Jejunum (tissue), 1 donor: ENCODE results near the gene GGT7.

DNA sequence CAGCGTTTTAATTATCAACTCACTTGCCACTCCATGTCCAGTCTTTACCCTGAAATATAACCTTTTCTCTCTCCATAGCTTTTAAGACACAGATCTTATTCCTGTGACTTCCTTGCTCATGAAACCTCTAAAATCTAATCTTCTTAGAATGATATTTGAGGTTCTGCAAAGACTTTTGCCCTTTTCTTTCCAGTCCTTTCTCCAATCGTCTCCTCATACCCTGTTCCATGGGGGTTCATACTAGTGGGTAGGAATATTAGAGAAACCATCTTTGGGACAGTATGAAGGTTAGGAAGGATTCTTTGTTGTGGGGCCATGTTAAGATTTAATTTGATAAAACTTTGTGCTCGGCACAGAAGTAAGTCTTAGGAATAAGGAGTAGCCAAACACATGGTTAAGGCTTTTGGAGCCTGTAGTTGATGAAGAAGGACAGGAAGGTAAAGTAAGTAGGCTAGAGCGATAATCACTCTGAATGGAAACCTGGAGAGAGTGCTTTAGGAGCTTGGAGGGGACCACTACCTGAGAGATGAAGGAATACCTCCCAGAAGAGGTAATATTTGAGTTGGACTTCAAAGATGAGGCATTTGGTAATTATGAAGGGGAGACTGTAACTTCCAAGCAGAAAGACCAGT is 49.8 kb downstream of the RALY start:
- PRO-cap: no peak

DNA sequence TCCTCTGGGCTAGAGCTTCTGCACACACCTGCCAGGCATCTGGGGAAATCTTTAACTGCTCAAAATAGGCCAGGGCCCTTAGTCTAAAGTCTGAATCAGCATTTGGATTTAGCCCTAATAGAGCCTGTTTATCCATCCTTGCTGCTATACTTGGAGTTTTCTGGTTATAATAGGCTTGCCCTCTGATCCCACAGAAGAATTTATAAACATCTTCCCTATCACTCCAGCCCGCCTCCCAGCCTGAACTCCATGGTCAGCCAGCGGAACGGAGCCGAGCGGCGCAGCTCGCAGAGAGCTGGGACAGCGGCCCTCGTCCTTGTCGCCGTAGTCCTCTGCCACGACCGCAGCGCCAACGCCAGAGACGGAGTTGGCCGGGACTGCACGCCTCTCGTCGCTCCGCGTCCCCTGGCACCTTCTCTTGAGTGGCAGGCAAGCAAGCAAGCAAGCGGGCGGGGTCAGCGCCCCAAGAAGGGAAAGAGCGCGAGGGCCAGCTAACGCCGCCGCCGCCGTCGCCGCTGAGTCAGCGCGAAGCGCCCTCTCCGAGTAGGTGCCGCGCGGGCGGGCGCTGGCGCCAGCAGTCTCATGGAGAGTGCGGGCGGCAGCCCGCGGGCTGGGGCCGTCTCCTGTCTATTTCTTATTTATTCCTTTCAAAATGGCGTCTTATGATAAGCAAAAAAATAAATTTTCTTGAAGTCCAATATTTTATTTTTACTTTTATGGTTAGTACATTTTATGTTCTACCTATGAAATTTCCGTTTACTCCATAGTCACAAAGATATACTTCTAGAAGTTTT is 25.3 kb upstream of the ASIP start:
- PRO-cap: bidirectional peak, plus-strand start at position 577 of the sequence, minus-strand start at position 369 of the sequence

GRCh38 chr20:34558088-34558215 is 566 bp upstream of the MAP1LC3A start:
- PRO-cap: no peak

DNA sequence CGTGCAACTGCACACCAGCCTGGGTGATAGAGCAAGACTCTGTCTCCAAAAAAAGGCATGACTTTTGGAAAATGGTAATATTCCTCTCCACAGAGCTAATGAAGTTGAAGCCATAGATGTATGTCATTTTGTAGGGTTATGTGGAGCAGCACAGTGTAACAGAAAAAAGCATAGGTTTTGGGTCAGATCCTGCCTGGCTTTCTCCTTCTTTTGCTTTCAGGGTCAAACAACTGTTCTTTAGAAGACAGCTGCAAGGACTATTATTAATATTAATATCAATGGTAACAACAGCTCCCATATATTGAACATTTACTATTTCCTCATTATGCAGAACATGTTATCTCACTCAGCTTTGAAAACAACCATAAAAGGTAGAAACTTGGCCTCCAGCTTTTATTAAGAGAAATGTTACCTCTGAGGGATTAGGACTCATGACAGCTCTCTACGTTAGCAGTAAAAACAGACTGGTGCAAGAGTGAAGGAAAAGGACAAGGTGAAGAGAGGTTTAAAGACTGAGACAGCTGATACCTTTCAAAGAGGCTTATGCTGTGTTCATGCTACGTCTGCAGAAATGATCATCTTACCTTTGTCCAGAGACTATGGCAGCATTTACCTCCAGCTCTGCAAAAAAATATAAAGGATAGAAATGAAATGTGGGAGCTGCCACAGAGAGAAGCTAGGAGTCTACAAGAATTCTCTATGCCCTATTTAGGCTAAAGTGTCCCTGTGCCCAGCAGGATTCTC is 28.0 kb downstream of the TP53INP2 start:
- PRO-cap: no peak

- PRO-cap: bidirectional peak, plus-strand start at chr20:34872942, minus-strand start at chr20:34872856
Measured at GRCh38 chr20:34872567-34873171, at the start of gene GGT7. Gene GGT7 (minus strand): TSS chr20:34872856.

- PRO-cap: no peak
Measured at GRCh38 chr20:34873981-34874406, 1.3 kb upstream of the GGT7 start.

DNA sequence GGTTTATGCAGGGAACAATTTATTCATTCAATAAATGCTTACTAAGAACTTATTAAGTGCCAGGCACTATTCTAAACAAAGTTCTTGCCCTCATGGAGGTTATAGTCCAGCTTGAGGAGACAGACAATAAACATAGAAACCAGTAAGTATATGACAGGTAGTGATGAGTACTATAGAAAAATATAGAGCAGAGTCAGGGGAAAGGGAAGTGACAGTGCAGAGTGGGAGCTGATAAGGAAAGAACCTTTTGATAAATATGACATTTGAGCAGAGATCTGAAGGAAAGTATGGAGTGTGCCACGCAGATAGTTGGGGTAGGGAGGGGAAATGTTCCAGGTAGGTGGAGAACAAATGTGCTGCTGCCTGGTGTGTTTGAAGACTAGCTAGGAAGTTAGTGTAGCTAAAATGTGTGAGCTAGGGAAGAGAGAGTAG is 12.1 kb downstream of the ACSS2 start:
- PRO-cap: no peak

- PRO-cap: no peak
Measured at GRCh38 chr20:34895804-34896433, 19.5 kb downstream of the ACSS2 start.

DNA sequence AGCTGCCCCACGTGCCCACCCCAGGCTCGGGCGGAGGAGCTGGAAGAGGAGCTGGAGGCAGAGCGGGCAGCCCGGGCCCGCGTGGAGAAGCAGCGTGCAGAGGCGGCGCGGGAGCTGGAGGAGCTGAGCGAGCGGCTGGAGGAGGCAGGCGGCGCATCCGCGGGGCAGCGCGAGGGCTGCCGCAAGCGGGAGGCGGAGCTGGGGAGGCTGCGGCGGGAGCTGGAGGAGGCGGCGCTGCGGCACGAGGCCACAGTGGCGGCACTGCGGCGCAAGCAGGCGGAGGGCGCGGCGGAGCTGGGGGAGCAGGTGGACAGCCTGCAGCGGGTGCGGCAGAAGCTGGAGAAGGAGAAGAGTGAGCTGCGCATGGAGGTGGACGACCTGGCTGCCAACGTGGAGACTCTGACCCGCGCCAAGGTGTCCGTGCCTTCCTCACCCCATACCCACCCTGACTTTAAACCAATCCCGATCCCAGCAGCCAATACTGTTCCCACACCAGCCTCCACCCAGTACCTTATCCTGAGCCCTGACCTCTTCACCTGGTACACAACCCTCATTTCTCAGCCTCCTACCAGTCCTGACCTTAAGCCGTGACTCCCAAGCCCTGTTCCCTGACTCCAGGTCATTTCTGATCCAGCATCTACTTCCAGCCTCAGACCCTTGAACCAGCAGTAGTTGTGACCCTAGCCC is 41.7 kb downstream of the MYH7B start:
- PRO-cap: no peak

- PRO-cap: no peak
Measured at GRCh38 chr20:35134173-35134804, 12.8 kb downstream of the EDEM2 start.

DNA sequence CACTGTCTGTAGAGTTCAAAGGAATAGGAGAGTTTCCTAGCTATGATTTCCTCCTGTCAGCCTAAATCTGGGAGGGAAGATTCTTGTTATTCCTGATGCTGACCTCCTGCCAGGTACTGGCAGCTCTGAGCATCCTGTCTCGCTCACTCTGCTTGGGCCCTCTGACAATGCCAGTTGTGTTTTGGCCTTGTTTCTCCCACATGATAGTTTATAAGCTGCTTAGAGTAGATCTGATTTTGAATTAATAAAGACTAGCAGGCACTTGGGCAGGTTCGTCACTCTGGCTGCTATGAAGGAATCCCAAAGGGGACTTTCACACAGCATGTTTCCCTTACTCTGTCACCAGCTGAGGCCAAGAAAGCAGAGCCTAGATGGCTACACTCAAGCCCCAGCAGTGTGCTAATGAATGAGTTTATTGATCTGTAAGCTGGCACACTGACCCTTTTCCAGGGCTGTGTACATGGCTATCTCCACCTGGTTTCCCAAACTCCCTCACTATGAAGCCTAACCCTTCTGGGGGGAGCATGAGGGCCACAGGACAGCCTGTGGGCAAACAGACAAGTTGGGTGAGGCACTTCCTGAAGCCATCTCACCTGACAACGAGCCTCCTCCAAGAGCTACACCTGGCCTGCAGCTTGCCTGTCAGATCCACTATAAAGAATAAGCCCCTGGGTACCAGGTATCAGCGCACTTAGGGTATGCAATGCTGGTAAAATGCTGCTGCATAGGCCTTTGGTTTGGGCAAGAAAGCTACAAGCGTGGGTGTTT is 52.2 kb downstream of the UQCC1 start:
- PRO-cap: no peak

- PRO-cap: no peak
Measured at GRCh38 chr20:35502919-35503536, 26.4 kb downstream of the C20orf173 start.

DNA sequence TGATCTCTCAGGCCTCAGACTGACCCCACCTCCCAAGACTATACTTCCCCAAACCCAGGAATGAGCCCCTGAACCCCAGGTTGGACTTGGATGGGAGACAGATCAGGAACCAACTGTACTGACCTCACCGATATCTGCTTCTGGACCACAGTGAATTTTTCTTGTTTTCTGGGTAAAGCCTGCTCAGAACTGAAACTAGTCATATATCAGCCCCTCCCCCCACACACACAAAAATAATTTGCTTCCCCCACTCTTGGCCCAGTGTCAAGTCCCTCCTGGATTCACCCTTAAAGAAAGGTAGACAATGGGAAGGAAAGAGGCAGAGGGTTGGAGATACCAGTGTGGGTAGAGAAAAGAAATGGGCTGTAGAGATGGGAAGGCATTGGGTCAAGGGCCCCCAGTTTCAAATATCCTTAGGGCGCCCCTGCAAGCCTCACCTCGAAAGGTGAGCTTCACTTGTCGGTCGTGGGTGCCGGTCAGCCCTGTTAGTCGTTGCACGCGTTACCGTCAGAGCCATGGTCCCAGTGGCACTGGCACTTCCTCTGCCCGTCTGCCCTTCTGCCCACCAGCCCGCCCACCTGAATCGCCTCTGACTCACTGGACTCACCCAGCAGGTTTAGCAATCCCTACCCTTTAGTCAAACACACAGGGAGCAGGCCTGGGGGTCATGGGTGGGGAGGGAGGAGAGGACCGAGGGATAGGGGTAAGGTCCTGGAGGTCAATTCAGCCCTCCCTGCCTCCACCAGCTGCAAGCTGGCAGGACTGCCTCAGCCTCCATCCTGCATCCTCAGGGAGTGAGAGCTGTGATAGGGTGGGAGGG is 8.4 kb upstream of the SPAG4 start:
- PRO-cap: unidirectional peak, minus-strand start at position 142 of the sequence

DNA sequence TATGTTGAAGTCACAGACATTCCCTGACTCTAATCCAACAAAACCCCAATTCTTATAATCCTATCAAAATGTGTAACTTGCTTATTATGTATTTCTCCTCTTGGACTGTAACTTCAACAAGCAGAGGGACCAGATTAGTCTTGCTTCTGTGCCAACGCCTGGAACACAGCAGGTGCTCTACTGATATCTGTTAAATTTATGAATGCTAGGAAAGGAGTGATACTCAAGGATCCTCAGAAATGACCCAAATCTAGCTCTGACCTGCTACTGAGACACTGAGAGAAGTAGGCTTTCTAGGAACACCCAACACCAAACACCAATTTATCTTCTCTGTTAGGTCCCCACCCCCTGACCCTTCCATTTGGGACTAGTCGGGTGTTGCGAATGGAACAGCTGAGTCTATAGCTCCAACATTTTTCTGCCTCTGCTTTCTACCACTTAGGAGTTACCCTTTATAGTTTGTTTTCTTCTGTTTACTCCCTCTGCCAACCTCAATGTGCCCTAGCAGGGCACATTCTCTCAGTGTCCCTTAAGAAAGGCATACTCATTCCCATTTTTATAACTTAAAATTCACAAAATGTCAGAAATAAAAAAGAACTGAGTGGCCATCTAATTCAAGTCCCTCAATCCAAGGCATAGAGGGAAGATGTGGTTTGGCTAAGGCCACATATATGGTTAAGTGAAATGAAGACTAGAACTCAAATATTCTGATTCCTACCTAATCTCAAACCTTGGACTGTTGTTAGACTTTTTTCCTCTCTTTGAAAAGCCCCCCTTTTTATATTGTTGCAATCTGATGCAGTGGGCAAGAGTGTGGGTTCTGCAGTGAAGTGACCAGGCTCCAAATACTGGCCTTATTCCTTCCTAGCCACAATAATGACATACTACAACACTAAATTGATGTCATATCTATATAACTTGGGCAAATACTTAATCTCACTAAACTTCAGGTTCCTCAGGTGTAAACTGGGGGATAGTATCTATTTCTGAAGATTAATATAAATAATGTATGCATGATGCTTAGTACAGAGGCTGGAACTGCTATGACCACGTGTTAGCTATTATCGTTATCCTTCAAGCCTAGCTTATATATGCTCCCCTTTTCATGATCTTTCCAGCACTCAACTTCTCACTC is 23.8 kb downstream of the CPNE1 start:
- PRO-cap: no peak

GRCh38 chr20:35699711-35700297 is 599 bp downstream of the ROMO1 start:
- PRO-cap: unidirectional peak, minus-strand start at chr20:35699756

DNA sequence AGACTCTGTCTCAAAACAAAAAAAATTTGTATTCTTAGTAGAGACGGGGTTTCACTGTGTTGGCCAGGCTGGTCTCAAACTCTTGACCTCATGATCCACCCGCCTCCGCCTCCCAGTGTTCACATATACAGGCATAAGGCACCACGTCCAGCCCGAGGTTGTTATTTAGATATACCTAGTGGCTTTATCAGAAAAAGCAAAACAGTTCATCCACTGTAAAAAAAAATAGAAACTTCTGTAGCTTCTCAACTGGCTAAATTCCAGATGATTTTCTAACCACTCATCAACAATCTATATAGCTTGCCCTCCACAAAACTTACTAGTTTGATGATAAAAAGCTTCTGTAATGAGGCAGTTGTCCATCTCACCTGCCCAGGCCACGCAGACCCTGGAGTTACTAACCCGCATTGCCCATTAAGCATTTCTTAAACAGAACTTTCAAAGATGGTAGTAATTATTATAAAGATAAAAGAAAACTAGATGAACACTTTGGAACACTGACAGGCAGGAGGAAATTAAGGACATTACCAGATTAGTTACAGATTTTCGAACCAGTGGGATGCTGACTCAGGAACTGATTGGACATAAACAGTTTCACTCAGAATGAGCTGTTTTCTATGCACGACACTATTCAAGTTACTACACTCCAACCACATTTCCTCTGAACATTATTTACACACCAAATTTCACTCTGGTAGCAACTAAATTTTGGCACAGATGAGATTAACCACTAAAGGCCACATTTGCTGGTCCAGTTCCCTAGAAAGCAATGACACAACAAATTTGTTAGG is 2.7 kb downstream of the ROMO1 start:
- PRO-cap: no peak

DNA sequence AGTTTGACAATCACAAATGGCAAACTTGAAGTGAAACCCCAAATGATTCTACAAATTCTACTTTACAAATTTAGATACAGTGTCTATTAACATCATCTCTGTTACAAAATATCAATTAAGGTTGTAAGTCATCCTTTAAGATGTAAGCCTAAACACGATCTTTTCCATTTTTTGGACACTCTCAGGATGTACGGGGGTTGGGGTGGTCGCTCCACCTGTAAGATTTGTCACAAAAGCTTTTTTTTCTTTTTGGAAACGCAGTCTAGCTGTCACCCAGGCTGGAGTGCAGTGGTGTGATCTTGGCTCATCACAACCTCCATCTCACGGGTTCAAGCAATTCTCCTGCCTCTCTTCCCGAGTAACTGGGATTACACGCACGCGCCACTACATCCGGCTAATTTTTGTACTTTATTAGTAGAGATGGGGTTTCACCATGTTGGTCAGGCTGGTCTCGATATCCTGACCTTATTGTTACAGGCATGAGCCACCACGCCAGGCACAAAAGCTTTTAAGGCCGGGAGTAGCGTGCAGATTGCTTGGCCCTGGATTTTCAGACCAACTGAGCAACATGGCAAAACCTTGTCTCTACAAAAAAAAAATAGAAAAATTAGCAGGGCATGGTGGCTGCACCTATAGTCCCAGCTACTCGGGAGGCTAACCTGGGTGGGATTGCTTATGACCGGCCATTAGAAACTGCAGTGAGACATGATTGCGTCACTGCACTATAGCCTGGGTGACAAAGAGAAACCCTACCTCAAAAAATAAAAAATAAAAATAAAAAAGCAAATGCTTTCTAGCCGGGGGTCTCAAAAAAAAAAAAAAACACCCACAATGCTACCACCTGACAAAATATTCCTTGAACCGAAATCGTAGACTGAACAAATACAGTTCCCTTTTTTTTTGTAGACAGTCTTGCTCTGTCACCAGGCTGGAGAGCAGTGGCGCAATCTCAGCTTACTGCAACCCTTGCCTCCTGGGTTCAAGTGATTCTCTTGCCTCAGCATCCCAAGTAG is 15.2 kb downstream of the RBM39 start:
- PRO-cap: no peak

- PRO-cap: bidirectional peak, plus-strand start at chr20:35953751, minus-strand start at chr20:35953753
Measured at GRCh38 chr20:35953455-35954210, 669 bp downstream of the SCAND1 start.

- PRO-cap: bidirectional peak, plus-strand start at chr20:36064843, minus-strand start at chr20:36064725; bidirectional peak, plus-strand start at chr20:36065369, minus-strand start at chr20:36065270
Measured at GRCh38 chr20:36064535-36065638, 89.7 kb upstream of the EPB41L1 start.

DNA sequence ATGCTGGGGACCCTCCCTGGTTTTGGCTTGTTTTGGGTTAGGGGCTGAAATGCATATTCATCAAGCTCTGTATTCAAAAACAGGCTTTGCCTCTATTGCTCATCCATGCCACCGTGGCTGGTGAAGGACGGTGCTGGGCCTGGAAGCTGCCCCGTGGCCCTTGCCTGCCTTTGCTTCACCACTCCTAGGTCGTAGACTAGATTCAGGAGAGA is 42.0 kb upstream of the EPB41L1 start:
- PRO-cap: no peak